RPMI7951 (cell line): ENCODE measurements around the gene WDR27.

DNA sequence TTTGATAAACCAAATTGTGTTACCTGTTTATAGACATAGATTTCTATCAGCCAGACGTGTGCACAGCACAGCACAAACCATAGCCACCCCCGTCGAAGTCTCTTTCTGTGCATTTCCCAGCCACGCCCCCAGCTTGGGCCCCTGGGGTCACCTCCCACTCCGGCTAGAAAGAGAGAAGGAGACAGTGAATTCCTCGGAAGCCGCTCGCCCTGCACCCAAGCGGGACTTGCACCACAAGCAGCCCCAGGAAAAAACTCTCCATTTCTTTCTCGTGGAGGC lies 148.7 kb upstream of the AFDN start:
- RAMPAGE, long total RNA, result no peak

GRCh38 chr6:167761165-167761748 lies 65.5 kb upstream of the AFDN start:
- RAMPAGE, long total RNA, result no peak

- RAMPAGE, long total RNA, result no peak
Observed at GRCh38 chr6:167782556-167783035, 44.1 kb upstream of the AFDN start.

DNA sequence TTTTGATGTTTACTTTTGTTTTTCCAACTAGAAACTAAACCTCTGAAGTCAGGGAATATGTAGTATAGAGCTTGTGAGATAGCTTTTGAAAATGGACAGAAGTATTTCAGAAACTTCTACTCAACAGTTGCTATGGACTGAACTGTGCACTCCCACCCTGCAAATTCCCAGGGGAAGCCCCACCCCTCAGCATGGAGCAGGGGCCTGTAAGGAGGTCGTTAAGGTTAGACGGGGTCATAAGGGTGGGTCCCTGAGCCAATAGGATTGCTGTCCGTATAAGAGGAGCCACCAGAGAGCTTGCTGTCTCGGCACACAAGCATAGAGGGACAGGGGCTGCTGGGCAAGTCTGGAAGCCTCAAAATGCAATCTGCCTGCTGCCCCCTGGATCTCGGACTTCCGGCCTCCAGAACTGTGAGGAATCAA lies 37.4 kb upstream of the AFDN start:
- RAMPAGE, long total RNA, result no peak

GRCh38 chr6:167907716-167908420 lies 81.2 kb downstream of the AFDN start:
- RAMPAGE, long total RNA, result no peak

DNA sequence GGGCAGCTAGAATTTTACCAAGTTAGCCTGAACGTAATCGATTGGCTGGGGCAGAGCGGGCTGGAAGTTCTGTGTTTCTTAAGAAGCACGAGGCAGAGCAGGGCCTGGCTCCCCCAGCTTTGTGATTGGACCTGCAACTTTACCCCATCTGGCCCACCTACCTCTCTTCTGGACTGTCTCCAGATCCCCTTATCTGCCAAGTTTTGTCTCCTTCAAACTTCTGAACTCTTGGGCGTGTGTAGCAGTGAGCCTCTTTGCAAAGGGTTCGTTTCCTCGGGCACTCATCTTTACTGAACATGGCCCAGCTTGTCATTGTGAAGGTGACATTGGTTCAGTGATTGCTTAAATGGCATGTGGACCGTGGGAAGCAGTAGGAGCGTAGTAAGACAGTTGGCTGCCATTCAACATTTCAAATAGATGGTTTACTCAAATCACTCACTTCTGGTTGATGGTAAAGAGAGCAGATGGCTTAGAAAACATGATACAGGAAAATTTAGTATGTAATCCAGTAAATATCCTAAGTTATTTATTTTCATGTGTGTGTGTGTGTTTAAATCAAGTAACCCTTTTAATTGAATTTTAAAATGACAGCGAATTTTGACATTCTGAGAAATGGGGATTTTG lies 34.8 kb upstream of the KIF25 start:
- RAMPAGE, long total RNA, result no peak

DNA sequence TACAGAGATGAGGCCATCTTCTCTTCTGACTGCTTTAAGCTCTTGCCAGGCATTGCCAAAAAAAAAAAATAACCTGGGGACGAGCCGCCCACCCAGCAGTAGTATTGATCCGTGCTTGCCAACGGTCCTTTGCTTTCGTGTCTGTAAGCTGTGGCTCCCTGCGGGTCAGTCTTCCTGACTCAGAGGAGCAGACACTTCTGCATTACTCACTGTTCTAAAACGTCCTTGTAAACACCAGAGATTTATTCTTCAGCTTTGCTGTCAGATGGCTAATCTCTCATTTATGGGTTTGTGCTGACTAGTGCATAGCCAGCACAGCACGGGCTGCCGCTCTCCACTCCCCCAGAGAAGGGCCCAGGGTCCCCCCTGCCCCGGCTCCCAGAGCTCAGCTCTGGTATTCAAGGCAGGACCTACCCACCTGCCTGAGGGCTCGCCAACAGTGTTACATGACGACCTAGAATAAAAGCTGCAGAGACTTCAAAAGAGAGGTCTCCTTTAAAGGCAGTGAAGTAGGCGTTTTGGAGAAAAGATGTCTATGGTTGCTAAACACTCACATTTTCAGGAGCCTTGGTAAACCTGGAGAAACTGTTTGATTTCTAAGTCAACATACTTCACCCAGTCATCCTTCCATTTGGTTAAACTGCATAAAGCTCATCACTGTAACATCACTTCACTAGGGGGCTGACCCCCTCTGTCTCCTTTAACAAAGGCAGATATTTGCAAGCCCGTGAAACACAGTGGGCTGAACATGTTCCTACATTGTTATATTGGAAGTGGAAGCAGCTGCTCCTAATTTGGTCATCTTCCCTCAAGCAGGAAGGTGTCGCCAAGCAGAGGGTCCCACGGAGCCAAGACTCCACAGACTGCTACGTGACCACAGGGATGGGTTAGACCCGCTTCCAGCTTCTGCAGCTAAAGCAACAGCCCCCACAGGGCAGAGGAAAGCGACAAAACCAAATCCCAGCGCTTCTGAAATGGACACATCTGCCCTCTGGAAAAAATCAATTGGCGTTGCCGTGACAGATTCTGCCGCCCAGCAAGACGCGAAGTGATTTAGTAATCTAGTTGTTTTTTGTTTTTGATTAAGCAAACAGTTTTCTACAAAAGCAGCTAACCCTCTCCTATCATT lies 78.9 kb upstream of the FRMD1 start:
- RAMPAGE, long total RNA, result no peak

DNA sequence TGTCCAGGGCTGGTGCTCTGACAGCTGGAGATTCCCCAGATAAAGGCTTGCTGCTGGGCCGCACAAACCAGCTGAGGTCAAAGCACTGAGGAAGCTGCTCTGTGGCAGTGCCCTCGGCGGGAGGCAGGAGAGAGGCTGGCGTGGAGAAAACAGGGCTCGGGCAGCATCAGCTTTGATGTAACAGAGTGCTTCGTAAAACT lies 84.4 kb upstream of the FRMD1 start:
- RAMPAGE, long total RNA, result no peak

DNA sequence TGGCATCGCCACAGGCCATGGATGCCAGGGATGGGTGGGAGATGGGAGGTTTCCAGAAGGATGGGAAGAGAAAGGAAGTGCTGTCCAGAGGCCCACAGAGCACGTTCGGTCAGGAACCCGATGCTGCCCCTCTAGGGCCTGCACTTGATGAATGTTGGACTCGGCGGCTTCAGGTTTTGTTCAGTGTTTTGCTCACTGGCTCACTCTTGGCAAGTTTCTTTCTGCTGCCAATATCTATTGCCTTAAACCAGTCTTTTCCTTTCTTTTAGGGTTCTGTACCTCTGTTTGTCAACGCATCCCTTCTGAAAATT lies 97.7 kb downstream of the DACT2 start:
- RAMPAGE, long total RNA, result no peak

DNA sequence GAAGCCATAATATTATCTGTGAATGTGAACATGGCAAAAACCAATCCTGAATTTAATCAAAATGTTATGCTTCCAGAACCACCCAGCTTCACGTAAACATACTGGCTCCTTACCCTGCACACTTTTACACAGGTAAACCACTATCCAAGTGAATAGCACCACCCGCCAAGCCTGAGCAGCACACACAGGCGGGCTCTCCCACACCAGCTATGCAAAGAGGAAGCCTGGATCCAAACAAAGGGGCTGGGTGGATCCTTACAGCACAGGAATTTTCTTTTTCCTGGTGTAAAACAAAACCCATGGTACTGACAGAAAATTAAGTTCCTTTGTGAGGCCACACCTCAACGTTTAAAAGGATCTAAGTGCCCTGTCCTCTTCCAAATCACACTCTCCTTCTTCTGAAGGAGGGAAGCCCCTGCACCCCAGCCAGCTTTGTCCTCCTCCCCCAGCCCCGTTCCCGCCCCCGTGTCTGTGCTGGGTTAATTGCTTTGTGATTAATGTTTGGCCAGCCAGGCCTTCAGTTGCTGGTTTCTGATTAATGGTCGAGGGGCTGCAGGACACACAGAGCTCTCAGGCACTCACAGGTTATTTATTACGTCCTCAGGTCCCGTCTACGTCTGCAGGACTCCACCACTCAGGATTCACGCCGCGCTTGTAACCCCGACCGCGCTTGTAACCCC lies 6.1 kb downstream of the DACT2 start:
- RAMPAGE, long total RNA, result no peak

DNA sequence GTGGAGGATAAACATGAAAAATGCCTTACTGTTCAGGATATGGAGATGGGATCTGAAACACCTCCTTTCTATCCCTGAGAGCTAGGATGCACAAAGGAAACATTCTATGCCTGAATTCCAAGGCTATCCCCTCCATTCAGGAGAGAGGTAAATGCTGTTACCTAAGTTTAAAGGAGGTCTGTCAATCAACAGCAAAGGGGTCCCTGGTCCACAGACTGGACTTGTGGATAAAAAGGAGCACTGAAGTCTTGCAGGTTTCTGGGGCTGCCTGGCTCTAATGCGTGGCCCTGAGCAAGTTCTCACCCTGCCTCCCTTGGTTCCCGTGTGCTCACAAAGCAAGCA lies 4.9 kb downstream of the DACT2 start:
- RAMPAGE, long total RNA, result no peak

- RAMPAGE, long total RNA, result no peak
Observed at GRCh38 chr6:168390584-168391474, 50.2 kb upstream of the SMOC2 start.

DNA sequence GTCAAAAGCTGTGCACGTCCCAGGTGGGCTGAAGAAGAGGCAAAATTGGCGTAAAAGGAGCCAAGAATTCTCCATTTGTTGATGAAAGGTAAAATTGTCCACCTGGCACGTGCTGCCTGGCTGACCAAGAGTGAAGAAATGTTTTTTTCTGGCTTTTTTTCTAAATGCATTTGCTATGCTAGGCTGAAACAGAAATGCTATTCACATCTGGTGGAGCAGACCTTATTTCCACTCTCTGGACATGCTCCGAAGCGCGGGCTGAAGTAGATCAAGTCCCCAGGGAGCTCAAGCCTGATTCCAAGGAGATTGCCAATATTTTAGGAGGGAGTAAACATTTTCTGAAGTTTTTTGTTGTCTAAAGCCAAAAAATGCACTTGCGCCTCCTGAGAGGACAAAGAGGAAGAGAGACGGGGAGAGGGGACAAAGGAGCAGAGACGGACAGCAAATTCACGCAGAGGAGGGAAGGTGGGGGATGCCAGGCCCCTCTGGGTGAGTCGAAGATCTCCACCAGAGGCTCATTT lies 23.3 kb upstream of the SMOC2 start:
- RAMPAGE, long total RNA, result no peak

GRCh38 chr6:168537031-168537395 lies 96.0 kb downstream of the SMOC2 start:
- RAMPAGE, long total RNA, result no peak

DNA sequence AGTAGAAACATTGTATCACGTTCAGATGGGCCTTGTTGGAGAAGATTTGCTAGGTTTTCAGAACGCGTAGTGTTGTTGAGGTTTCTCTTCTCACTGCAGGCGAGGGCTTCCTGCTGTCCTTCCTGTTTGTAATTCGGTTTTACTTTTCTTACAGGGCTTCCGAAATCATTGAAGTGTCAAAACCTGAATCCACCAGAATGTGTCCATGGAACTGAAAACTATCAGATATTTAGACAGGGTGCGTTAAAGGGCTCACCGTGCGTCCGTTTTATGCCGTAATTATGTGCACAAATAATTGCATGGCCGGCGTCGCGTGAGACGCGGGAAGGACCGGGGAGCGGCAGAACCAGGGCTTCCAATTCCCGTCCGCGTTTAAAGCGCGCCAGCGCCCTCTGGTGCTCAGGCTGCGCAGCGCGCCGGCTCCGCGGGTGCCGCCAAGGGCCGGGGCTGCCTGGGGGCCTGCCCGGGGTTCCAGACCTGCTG lies 369.2 kb downstream of the THBS2 start:
- RAMPAGE, long total RNA, result no peak

DNA sequence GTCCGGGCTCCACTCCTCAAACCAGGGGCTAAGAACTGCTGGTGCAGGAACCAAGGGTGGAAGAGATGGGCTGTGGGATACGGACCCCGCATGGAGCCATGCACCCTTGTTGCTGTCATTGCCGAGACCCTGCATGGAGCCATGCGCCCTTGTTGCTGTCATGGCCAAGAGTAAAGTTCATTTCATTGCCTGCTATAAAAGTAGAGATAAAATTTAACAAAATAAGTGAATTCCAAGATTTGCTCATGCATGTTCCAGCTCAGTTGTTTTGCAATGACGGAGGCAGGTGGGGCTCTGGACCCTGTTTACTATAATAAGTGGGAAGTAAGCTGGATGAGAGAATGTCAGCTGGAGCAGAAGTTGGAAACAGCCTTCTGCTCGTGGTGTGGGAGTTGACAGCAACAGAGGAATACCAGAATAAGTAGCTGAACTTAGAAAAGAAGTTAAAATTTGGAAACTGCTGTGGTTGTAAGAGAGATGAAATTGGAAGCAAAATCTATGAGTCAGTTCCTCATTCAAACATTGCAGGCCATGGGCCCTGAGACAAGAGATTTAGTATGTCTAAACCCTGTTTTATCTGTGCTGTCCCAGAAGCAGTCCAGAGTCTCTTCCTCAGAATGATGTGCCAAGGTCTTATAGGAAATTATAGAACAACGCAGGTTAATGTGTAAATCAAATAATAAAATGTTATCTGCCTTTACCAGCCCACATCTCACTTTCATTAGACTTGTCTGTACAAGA lies 15.7 kb upstream of the THBS2 start:
- RAMPAGE, long total RNA, result no peak

GRCh38 chr6:169312308-169312577 lies 58.6 kb upstream of the THBS2 start:
- RAMPAGE, long total RNA, result no peak

- RAMPAGE, long total RNA, result no peak
Observed at GRCh38 chr6:169487137-169487608, 214.7 kb downstream of the WDR27 start.

- RAMPAGE, long total RNA, result no peak
Observed at GRCh38 chr6:169701205-169701855, 499 bp downstream of the WDR27 start.

- RAMPAGE, long total RNA, result no peak
Observed at GRCh38 chr6:169701856-169702093, at the start of gene WDR27. Gene WDR27 (minus strand): TSS chr6:169702029.